ENCODE measurements around the genes CACNB3, RND1, PRKAG1, KMT2D, RHEBL1 and KCNH3.

GRCh38 chr12:48814613-48815077 is 3.7 kb upstream of the CACNB3 start:
- PRO-cap, result bidirectional peak, plus-strand start at chr12:48814851, minus-strand start at chr12:48814722

DNA sequence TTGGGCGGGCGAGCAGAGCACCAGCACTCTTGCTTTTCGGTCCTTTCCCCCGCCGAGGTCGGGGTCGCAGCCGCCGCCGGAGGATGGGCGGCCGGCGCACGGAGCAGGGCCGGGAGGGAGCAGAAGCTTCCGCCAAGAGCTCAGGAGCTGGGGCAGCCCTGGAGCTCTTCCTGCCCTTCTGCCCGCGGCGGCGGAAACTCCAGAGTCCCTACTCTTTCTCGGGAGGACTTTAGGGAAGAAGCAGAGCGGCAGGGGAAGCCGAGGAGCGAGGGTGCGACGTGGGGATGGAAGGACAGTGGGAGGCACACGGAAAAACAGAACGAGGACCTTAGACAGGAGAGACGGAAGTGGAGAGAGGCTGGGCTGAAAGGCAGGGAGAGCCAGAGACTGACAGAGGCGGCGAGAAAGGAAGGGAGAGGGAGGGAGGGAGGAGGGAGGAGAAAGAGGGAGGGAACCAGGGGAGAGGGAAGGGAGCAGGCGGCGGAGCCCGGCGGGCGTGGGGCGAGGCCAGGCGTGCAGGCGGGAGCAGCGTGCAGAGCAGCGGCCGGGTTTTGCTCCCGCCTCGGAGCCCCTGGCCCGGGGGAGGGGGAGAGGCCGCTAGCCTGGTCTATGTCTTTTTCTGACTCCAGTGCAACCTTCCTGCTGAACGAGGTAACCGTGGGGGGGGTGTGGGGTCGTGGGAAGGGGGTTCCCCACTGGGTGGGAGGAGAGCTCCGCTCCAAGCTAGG is 3.1 kb upstream of the CACNB3 start:
- PRO-cap, result bidirectional peak, plus-strand start at position 497 of the sequence, minus-strand start at position 349 of the sequence

GRCh38 chr12:48817894-48819144 is at the start of gene CACNB3:
Gene CACNB3 (plus strand): TSS chr12:48818496.
- PRO-cap, result bidirectional peak, plus-strand start at chr12:48818398, minus-strand start at chr12:48818430

- PRO-cap, result bidirectional peak, plus-strand start at chr12:48865972, minus-strand start at chr12:48865870
Observed at GRCh38 chr12:48865593-48866528, at the start of gene RND1. Gene RND1 (minus strand): TSS chr12:48865870.

GRCh38 chr12:48917565-48918398 is 7.5 kb downstream of the FKBP11 start:
- PRO-cap, result no peak

GRCh38 chr12:49018340-49019098 is at the start of gene PRKAG1:
Gene PRKAG1 (minus strand): TSS chr12:49018776.
- PRO-cap, result bidirectional peak, plus-strand start at chr12:49018851, minus-strand start at chr12:49018741

DNA sequence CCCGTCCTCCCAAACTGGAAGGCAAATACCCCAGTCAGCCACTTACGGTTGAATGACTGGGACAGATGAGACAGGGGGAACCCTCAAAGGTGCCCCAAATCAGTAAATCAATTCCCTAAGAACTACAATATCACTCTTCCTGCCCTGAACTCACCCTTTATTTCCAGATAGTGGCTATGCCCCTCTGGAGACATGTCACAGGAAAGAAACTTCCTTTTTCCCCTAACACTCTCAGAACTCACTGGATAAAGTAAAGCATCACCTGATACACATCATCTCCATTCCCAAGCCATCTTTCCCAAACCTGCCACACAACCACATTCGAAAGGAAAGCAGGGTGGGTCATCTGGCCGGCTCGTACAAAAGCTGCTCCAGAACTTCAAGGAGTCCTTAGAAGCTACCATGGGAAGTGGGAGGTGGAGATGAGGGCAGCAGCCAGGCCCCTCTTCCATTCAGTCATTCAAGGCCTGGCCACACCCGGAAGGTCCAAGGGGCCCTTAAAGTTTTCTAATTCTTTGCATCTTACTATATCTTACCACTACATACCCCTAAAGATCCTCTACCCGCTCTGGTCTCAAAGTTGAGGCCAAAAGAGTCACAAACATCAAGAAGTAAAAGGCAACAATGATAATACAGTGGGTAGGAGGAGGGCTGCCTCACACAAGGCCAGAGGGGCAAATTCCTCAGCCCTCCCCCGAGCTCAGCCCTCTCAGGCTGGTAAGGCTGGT is 3.7 kb downstream of the KMT2D start:
- PRO-cap, result no peak

- PRO-cap, result no peak
Observed at GRCh38 chr12:49059275-49059479, 1.4 kb downstream of the KMT2D start.

DNA sequence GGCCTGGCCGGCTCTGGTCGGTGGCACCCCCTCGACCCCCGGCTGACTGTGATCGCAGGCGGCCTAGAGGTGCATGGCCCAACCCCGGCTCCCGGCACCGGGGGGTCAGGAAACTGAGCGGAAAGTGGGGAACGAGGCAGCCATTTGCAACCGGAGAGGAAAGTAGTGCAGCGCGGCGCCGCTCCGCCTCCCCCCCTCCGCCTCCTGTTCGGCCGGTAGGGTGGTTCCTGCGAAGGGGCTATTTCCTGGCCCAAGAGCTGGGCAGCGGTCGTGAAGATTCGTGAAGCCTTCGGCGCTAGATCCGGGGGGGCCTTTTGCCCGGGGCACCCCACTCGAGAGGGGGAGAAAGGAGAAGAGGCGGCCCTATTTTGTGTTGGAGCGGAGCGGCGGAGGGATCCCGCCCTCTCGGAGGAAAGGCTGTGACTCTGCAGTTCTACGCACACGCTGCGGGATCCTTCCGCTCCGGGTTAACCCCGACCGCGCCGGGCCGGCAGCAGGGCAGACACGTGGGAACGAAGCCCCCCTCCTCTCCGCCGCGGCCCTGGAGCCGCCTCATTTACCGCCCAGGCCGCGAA is at the start of gene KMT2D:
Gene KMT2D, minus strand, starts transcription at position 388 of the 575 bp plus-strand sequence.
- PRO-cap, result bidirectional peak, plus-strand start at position 480 of the sequence, minus-strand start at position 164 of the sequence

DNA sequence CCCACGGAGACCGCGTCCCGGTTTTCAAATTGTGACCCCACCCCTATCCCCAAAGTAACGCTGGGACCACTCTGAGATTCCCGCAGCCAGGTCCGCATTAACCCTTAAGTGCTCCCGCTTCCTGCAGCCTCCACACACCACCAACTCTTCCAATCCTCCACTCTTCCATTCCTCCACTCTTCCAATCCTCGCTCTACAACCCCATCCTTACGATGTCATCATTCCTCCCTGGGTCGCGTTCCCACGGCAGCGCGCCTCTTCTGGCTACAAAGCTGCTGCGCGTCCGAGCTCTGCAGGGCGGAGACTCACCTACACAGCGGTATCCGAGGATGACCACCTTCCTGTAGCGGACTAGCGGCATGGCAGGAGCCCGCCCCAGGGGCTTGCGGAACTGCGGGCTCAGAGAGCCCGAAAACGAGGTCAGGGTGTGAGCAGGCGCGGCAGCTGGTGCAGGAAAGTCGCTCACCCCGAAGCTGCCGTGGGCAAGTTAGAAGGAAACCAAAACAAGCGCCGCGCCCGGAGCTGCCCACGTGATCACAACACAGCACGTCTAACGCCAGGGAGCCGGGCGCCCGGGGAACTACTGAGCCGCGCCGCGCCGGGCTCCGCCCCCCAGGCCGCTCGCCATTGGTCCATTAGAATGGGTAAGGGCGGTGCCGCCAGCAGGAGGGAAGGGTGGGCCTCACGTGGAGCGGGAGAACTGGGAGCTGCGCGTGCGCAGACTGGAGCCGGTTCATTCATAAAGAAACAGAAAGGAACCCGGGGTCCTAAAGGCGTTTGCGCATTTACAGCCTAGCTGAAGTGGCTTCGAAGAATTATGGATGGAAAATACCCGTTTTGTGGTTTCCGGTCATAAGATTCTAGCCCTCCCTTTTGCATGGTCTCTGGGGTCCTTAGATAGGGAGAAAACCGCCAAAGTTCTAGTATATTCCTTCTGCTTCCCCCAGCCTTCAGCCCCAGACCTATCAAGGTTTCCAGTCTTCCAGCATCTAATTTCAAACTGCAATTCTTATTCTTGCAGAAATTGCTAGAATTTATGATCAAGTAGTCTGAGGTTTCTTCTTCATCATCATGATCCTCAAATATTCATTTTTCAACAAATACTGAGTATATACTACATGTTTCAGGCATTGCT is at the start of gene RHEBL1:
Gene RHEBL1, minus strand, starts transcription at position 555 of the 1,135 bp plus-strand sequence.
- PRO-cap, result bidirectional peak, plus-strand start at position 750 of the sequence, minus-strand start at position 552 of the sequence

GRCh38 chr12:49109708-49110399 is 793 bp downstream of the LMBR1L start:
- PRO-cap, result bidirectional peak, plus-strand start at chr12:49110318, minus-strand start at chr12:49110106

DNA sequence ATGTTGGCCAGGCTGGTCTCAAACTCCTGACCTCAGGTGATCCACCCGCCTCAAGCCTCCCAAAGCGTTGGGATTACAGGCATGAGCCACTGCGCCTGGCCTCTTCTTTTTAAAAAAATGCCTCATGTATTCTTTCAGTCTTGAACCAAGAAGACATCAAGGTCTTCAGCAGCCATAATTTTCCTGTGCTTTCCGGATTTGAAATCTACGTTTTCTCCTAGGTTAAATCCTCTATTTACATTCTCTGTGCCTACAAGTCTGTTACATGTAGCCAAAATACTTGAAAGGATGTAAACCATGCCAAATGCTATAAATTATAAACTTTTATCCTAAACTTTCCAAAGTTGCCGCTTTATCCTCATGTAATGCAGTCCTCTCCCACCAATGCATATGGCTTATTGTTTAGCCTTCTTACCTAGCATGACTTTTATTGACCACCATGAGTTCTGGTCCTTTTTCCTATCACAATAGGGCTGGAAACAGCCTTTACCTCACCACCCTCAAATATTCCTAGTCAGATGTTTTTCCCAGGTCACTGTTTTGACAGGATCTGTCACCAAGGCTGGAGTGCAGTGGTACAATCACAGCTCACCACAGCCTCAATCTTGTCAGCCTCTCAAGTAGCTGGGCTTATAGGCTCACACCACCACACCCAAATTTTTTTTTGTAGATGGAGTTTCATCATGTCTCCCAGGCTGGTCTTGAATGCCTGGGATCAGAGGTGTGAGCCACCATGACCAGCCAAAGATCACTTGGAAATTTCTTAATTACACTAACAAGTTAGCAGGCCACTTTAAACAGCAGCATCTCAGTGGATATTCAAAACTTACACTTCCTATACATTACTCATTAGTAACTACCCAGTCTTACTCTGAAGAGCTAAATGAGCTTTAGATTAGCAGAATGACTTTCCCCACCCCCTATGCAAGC is 4.3 kb downstream of the TUBA1B start:
- PRO-cap, result no peak

GRCh38 chr12:49187158-49187761 is 1.6 kb downstream of the TUBA1A start:
- PRO-cap, result no peak

DNA sequence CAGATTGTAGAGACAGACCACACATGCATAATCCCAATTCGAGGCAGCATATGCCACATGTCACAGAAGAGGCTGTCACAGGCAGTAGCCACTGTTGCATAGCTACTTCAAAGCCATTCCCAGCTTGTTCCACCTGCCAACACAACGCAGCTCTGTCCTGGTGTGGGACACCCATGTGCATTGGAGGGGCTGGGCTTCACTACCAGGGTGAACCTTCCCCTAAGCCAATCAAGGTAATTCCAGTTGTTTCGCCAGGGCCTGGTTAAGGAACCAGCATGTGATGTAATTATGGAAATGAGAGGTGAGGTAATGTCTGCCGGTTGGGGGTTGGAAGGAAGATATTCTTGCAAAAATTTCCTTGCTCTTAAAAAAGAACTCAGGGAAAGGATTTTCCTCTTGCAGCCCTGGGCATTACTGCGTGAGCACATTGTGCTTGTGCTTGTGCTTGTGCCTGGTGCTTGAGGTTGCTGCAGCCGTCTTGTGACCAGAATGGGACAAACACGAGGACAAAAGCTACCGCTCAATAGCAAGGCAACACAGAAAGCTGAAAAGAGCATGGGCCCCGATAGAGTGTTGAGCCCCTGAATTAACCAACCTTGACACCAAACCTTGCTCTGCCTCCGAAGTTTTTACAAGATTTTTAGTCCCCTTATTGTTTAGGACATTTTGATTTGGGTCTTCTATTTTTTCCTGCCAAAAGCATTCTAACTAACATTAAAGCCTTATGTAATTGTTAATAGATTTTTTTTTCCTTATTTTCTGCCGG is 14.9 kb downstream of the TUBA1C start:
- PRO-cap, result no peak

- PRO-cap, result no peak
Observed at GRCh38 chr12:49538448-49539362, at the start of gene KCNH3. Gene KCNH3 (plus strand): TSS chr12:49539030.

DNA sequence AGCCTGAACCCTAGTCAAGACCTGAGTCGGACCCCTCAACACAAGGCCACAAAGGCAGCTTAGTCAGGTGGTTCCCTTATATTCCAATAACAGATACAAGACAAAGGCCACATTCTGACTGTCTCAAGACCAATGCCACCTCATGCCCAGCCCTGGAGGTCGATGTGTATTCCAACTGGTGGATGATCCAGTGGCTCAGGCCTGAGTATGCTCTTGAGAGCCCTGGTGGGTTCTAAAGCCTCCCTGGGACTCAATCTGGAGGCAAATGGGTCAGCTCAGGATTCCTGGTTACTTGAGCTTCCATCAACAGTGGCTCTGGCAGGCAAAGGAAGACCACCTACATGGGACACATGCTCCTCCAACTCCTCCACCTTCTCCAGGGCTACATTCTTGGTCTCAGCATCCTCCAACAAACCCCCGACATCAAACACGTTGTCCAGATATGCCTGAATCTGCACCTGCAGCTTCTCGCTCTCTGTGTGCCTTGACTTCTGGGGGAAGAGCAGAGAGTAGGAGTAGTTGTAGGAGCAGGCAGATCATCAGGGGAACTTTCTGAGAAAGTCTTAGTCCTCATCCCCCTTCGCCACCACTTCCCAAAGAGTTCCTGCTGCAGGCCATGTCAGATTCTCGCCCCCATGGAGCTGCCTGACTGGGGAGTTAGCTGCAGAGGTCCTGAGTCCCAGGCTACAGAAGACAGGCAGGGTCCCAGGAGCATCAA is 30.2 kb downstream of the PRPF40B start:
- PRO-cap, result no peak

DNA sequence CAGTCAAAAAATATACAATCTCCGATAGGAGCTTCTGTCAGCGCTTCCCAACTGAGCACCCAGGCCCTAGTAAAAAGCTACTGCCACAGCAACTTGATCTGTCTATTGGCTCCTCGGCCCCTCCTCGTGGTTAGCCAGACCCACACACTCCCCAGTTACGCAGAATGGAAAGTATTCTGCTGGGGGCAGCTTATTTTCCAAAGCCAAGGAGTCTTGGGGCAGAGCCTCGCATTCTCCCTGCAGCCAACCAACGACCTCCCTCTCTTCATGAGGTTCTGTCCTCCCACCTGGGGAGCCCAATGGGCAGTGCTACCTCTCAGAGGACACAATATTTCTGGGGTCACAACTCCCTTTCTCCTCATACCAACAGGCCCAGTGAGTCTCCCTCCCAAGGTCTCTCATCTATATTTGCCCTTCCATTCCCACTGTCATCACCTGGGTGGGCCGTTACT is 32.0 kb downstream of the FMNL3 start:
- PRO-cap, result no peak

- PRO-cap, result no peak
Observed at GRCh38 chr12:49742495-49742844, 1.1 kb downstream of the TMBIM6 start.

GRCh38 chr12:49803688-49804129 is 24.5 kb downstream of the NCKAP5L start:
- PRO-cap, result no peak

DNA sequence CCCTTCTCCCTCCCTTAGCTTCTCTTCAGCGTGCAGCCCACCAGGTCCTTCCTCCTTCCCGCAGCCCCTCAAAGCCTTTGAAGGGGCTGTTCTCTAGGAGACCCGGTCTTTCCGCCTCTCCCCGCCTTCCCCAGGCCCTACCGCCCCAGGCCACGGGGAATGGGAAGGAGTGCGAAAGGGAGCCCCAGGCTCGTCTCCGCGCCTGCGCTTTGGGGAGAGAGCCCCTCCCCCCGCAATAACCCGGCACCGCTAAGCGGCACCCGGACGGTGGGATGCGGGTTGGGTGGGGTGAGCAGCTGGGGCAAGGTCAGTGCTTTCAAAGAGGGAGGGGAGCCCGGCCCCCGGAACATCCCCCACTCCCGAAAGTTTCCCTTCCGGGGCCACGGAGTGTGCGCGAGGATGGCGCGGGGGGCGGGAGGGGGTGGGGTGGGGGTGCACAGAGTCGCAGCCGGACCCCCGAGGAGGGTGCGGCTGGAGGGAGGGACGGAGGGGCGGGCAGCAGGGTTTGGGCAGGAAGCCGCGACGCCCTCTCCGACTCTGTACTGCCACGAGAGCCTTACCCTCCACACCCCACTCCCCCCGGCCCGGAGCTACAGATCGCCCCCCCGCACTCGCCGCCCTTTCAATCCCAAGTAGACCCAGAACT is 417 bp downstream of the NCKAP5L start:
- PRO-cap, result unidirectional peak, minus-strand start at position 161 of the sequence